ENCODE results near the genes MYOT, UBE2D2 and CXXC5.

GRCh38 chr5:137315844-137316327 is 183.2 kb downstream of the SPOCK1 start:
- PRO-cap, result no peak

- PRO-cap, result no peak
These were observed 107.4 kb downstream of the SPOCK1 start for GRCh38 chr5:137391525-137392410.

- PRO-cap, result no peak
These were observed 69.7 kb downstream of the KLHL3 start for GRCh38 chr5:137666128-137666597.

GRCh38 chr5:137671950-137672478 is 63.9 kb downstream of the KLHL3 start:
- PRO-cap, result no peak

DNA sequence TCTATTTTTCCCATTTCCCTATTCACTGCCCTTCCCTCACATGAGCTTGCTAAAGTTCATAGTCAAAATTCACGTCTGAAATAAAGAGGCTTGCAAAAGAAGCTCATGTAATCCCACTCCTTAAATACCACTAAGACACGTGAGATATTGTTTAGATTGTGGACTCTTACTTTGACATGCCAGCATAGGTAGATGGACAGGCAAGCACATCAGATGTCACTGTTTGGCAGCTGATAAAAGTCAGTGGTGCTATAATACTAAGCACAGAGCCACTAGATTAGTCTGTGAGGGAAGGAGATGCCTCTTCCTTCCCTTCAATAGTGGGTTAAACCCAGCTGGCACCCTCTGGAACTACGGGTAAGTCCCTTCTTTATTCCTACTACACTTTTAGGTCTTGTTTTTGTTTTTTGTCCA is at the start of gene MYOT:
TSS of gene MYOT (plus strand) at position 264 of the 414 bp plus-strand sequence.
- PRO-cap, result no peak

- PRO-cap, result no peak
These were observed 9.2 kb downstream of the WNT8A start for GRCh38 chr5:138093004-138093486.

GRCh38 chr5:138420648-138421152 is 18.2 kb upstream of the REEP2 start:
- PRO-cap, result no peak

DNA sequence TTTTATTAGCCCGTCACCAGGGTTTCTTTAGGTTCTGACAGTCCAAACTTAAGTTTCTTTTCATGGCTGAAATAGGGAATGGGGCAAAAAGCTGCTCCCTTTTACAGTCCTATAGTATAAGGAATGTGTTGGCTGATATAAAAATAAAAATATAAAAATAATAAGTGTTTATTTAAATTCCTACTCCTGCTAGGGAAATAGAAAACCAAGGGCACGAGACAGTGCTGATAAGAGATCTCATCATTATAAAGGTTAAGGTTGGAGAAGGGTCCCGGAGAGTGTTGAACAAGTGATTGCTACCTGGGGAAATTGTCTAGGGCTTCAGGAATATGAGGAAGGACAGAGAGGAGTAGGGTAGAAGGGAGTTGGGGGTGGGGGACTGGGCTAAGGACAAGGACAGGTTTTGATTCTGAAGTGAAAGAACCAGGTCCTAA is 6.7 kb downstream of the EGR1 start:
- PRO-cap, result no peak

DNA sequence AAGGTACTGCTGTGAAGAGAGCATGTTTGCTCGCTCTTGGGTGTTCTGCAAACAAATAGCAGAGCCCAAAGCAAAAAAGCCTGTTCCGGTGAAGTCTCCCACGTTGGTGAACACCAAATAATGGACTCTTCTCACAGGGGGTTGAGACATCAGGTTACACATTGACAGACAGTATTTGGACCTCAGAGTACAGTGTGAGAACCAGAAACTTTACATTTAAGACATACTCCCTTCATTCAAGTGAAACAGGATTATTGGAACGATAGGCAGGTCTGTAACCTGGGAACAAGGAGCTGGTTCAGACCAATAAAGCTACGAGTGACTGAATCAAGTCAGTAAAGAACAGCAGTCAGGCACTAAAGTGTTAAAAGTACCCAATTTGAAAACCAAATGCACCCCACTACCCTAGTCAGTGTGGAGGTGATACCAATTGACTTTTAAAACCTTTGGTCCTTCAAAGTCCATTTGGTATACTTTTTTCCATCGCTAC is 36.5 kb downstream of the ETF1 start:
- PRO-cap, result no peak

- PRO-cap, result no peak
These were observed 6.2 kb downstream of the ETF1 start for GRCh38 chr5:138536573-138537591.

DNA sequence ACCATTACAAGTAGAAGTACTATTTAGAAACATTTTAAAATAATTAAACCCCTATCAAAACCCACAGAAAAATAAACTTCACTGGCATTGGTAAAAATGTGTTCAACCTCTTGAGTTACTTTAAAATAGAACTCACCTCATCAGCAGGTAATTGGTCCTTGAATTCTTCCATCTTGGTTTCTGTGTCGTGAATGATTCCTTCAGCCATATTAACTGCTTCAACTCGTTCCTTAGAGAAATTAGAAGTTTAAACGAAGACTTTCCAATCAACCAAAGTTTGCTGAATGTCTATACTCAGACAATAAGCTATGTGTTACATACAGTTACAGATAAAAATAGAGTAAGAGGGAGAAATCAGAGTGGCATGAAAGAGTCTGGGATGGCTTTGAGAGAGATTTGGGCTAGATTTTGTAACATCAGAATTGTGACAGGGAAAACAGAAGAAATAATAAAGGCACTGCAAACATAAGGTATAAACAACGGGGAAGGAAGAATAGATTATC is 13.7 kb upstream of the ETF1 start:
- PRO-cap, result no peak

DNA sequence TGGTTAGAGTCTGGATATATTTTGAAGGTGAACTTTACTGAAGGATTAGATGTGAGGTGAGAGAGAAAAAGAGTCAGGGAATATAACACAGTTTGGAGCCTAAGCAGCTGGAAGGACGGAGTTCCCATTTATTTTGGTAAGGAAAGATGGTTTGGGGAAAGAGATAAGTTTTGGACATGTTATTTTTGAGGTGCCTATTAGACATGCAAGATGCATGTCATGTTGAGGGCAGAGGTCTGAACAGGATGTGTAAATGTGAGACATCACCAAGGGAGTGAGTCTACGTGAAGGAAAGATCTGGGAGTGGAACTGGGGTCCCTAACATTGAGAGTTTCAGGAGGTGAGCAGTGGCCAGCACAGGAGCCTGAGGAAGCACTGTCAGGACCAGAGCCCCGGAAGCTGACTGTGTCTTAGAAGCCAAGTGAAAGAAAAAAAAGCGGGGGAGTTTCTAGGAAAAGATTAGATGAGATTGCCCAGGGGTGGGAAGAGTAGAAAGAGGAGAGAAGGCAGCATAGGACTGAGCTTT is 36.8 kb upstream of the LRRTM2 start:
- PRO-cap, result no peak

DNA sequence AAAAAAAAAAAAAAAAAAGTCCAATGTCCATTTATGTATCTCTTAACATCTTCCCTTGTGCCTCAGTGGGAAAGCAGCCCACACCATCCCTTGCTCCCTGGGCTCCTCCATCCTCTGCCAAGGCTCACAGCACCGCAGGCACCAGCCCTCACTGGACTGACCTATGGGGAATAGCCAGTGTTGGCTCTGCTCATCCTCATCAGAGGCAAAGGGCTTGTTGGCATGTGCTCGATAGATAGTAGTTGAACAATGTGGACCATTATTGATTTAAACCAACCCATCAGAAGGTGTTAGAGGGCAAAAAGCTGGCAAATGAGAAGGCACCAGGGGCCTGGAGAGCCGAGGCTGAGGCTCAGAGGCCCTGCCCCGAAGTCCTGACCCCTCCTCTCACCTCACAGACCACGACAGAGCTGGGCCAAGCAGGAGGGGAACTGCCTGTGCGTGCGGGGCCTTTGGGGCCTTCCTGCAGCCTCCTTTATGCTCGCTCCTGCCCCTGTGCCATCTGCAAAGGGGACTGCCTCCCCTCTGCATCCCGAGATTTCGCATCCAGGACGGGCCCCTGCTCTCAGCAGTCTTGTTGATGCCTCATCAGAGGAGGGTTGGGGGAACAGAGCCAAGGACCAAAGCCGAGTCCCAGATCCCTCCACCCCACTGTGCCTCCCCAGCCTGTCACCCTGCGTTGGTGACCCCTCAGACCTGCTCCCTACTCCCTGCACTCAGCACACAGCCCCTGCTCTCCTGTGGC is 62.1 kb upstream of the LRRTM2 start:
- PRO-cap, result no peak

DNA sequence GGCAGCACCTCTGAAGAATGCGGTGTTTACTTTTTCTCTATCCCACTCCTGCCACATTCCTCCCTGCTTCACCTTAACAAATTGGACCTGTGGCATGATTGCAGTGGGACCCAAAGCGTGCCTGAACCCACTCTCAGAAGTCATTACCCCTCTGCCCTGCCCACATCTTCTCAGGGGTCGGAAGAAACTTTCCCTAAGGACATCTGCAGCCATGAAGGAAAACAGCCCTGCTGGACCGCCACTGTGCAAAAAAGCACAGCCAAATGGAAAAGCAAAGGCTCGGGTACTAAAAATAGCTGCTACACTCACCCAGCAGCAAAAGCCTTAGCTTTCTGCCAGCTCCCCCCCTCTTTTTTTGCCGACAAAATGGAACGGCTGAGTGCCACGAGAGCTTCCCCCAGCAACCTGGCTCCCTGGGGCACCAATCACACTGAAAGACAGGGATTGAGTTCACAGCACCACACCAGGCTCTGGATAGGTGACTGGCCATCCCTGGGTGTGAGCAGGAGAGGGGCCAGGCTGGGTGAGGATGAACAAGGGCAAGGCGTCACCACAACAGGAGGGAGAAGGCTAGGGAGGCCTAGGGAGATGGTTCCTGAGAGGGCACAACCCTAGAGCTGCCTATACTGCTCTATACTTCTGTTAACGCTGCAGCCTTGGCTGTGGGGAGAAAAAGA is 66.8 kb downstream of the SIL1 start:
- PRO-cap, result no peak

DNA sequence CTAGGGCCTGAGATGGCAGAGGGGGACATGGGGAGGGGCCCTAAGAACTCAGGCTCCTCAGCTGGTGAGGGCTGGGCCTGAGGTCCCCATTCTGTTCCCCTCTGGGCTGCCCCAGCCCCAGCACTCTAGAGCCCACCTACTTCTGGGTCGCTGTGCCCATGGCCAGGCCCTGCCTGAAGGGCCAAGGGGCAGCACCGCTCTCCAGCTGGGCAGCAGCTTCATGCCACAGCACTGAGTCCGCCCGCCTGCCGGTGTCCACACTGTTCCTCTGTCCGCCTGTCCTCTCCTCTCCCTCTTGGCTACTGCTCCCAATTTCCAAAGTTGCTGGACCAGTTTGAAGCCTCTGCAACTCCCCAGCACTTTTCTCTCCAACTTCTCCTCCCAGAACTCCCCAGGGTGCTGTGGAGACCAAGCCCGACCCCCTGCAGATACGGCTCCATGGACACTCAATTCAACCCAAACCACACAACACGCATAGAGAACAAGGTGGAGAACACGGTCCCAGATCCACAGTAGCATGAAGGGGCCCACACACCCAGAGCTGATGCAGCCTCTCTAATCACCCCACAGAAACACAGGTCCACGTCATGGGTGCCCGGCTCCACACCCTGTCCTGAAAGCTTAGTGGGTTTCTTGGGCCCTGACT is 1.2 kb upstream of the SLC23A1 start:
- PRO-cap, result no peak

- PRO-cap, result no peak
These were observed 15.6 kb upstream of the SPATA24 start for GRCh38 chr5:139419294-139420089.

GRCh38 chr5:139481611-139482003 is 951 bp downstream of the STING1 start:
- PRO-cap, result no peak

DNA sequence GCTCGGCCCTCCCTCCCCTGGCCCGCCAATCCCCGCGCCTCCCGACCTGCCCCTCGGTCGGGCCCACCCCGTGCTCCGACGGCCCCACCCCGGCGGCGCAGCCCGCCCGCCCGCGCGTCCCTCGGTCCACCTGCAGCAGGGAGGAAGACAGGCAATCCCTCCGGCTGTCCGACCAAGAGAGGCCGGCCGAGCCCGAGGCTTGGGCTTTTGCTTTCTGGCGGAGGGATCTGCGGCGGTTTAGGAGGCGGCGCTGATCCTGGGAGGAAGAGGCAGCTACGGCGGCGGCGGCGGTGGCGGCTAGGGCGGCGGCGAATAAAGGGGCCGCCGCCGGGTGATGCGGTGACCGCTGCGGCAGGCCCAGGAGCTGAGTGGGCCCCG is at the start of gene UBE2D2:
TSS of gene UBE2D2 (plus strand) at position 81 of the 378 bp plus-strand sequence.
- PRO-cap, result bidirectional peak, plus-strand start at position 28 of the sequence, minus-strand start outside the sequence; bidirectional peak, plus-strand start at position 154 of the sequence, minus-strand start at position 181 of the sequence

DNA sequence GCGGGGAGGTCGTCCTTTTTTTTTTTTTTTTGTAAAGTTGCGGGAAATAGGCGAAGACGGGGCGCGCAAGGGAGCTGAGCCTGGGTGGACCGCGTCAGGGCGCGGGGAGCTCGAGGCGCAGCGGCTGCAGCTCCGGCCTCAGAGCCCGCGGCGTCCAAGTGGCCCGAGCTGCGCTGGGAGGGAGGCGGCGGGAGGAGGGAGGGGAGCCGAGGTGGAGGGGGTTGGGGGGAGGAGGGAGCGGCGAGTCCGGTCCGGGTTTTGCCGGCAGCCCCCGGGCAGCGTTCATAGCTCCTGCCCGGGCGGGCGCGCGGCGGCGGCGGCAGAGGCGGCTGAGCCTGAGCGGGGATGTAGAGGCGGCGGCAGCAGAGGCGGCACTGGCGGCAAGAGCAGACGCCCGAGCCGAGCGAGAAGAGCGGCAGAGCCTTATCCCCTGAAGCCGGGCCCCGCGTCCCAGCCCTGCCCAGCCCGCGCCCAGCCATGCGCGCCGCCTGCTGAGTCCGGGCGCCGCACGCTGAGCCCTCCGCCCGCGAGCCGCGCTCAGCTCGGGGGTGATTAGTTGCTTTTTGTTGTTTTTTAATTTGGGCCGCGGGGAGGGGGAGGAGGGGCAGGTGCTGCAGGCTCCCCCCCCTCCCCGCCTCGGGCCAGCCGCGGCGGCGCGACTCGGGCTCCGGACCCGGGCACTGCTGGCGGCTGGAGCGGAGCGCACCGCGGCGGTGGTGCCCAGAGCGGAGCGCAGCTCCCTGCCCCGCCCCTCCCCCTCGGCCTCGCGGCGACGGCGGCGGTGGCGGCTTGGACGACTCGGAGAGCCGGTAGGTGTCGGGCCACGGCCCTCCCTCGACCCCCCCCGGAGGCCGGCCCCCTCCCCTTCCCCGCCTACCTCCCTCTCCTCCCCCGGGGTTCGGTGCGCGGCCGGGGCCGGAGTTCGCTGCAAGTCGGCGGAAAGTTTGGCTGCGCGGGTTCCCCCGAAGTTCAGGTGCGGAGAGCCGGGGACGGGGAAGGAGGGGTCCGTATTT is at the start of gene CXXC5:
TSS of gene CXXC5 (plus strand) at position 313 of the 1,013 bp plus-strand sequence.
- PRO-cap, result bidirectional peak, plus-strand start at position 322 of the sequence, minus-strand start at position 156 of the sequence; bidirectional peak, plus-strand start at position 904 of the sequence, minus-strand start at position 798 of the sequence

- PRO-cap, result no peak
These were observed 11.5 kb downstream of the CXXC5 start for GRCh38 chr5:139659677-139660087.